Vein endothelial cell (primary cell): ENCODE data around the genes ENC1, GCNT4 and POC5.

DNA sequence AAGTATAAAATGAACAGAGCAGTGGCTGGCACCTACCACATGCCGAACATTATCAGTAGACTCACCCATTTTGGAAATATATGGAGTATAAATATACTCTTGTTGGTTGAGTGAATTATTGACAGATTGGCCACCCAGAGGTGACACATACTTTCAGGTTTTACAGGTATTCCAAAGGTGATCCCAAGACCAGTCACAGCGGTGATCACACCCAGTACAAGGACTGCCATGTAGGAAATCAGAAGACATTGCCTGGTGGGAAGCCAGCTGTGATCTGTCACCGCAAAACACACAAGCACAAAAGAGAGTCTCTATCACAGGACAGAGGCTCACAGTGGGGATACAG lies 15.7 kb downstream of the BTF3 start:
- CAGE, long polyA plus RNA = no peak

- CAGE, long polyA plus RNA = no peak
Observed at GRCh38 chr5:73555164-73555605, 10.3 kb downstream of the ANKRA2 start.

GRCh38 chr5:73728454-73728987 lies 102.5 kb downstream of the ARHGEF28 start:
- CAGE, long polyA plus RNA = no peak

DNA sequence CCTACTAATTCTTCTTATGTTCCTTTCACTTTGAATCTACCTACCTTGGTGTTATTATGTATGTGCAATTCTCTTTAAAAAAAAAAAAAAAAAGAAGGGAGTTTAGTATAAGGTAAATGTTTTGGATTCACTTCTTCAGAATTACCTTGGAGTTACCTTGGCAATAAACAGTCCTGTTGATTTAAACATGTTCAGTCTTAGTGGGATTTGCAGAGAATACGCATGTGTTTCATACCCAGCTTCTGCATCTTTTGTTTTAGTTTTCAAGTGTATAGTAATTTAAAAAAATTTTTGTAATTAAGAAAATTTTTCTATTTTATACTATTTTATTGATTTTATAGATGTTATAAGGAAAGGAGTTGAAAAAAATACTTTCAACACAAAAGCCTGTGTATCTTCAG lies 187.8 kb downstream of the ARHGEF28 start:
- CAGE, long polyA plus RNA = no peak

- CAGE, long polyA plus RNA = no peak
Observed at GRCh38 chr5:74275852-74276084, 364.8 kb downstream of the ENC1 start.

DNA sequence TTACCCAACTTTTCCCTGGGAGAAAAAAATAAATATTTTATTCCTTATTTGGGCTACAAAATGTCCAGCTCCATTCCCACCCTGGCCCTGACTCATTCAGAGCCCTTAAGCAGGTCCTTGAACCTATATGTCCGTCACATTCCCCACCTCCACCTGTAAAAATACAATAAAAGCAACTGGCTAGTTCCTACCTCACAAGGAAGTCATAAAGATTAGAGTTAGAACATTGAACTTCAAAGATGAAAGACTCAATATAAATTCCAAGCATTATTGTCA lies 221.9 kb downstream of the ENC1 start:
- CAGE, long polyA plus RNA = no peak

DNA sequence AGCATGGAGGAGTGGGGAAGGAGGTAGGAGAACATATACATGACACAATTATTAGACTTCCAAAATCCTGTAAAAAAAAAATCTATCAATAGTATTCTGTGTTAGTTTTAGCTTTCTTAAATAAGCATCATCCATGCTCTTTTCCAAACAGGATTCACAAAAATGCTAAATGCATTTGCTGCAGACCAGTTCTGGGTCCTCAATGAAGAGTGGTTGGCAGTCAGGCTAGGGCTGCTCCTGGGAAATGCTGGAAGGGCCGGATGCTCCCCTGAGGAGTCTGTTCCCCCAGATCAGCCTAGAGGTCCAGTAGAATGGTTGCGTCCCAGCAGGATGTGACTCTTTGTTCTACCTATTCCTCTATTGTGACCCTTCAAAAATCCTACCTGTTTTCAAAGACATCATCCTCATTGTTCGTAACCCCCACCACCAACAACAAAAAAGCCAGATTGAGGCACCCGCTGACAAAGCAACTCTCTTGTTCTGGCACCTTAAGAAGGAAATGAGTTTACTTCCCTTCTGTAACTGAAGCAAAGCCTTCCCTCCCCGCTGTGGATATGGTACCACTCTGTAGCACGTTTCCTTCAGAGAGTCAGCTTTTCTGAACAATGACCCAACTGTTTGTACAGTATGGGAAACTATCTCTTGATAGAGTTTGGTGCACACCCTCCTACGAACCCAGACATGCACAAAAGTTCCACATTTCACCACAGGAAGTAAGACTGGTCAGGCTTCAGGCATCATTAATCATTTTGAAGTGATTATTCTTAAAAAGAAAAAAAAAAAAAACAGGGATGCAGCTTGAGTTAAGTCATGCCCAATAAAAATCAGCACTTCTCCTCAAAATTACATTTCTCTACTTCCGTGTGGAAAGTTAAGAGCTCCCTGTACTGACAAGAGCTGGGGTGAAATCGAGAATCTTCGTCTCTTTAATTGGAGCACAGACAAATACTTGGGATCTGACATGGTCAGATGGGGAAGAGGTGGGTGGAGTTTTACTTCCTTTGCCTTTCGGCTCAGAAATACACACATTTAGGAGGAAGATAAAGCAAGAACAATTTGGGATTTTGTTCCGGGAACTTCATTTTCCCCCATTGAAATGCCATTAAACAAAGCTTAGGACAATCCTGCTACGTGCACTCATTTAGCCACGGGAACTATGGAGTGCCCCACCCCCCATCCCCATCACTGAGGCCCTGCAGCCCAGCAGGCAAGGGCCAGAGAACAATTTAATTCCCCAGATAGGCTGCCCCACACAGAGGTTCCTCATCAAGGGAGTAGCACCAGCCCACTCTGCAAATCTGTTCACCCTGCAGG lies 207.0 kb downstream of the ENC1 start:
- CAGE, long polyA plus RNA = no peak

DNA sequence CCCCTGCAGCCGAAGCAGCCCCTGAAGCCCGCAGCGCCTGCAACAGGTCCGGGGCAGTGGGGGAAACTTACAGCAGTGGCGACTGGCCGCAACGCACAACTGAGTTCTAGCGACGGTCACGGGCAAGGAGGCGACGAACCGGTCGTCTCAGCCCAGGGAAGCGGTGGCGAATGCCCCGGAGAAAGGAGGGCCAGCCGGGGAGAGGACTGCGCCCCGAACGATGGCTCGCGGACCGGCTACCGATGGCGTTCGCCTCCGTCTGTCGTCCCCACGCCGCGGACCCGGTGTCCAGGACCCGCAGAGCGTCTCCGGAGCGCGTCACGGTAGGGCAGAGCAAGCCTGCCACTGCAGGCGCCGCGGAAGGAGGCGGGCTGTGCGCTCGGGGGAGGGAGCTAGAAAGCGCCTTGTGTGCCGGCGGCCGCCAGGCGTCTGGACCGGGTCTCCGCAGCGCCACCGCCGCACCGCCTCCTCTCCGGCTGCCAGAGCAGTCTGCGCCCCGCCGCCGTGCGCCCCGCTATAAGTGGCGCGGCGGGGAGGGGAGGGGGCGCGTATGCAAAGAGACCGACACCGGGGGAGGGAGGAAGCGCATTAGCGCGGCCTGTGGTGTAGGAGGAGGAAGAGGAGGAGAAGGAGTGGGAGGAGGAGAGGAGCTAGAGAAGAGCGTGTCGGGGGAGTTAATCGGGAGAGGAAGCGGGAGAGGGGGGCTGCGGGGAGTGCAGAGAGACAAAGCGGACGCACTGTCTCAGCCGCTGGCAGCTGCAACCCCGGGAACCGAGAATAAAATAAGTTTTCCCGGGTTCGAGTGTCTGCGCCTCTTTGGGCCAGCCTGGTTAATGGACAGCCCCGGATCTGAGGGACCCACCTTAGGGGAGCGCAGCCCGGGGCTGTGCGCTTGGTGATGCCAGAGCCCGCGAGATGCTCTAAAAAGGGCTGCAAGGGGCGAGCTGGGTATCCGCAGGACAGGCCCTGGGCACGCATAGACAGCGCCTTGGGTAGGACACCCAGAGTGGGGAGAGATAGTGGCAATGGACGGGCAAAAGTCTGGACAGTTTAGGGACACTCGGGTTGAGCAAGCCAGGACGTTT lies at the start of gene ENC1:
Gene ENC1 (minus strand): TSS at position 493 of the 1,085 bp plus-strand sequence.
- CAGE, long polyA plus RNA = no peak

DNA sequence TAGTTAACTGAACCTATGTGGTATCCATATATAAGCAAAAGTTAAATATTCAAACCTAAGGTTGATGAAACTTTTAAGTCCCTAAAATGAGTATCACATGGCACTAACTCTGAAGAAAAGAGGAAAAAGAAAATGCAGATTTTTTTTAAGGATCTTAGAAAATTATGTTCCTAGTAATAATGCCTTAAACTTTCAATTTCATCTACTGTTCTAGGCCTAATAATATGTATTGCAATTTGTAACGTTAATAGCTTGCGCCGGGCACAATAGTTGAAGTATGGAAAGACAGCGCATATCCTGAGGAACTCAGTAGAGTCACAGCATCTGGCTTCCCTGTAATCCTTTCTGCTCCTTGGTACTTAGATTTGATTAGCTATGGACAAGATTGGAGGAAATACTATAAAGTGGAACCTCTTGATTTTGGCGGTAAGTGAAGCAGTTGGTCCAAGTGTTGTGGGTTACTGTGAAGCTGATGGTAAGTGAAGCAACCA lies 33.6 kb downstream of the HEXB start:
- CAGE, long polyA plus RNA = no peak

DNA sequence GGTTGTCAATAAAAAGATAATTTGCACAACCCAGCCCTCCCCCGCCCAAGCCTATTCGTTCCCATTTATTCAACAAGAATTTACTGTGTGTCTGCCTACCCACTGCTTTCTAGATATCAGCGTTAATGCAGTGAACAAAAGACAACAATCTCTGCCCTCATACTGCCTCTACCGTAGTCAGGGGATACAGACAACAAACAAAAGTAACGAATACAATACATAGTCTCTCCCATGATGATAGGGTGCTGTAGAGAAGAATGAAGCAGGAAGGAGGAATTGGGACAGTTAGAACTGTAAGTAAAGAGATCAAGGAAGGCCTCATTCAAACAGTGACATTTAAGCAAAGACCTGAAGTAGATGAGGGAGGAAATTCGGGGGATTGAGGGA lies 1.7 kb downstream of the GFM2 start:
- CAGE, long polyA plus RNA = no peak

DNA sequence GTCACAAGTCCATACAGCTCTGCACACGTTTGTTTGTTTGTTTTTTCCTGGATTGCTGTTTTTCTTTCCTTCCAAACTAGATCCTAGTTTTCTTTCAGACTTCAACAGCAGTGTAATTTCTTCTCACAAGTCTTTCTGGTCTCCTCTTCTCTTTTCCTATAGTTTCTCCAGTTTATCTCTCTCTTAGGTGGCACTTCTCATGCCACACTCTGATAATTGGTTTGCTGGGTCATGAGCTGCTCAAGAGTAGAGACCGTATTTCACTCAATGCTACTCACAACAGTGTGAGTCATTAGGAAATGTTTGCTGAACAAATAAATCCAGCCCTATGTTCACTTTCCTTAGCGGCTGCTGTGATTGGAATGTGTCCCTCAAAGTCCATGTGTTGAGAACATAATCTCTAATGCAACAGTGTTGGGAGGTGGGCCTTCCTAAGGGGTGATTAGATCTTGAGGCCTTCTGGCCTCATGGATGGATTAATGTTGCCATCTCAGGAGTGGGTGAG lies 50.5 kb upstream of the FAM169A start:
- CAGE, long polyA plus RNA = no peak

GRCh38 chr5:75052287-75053478 lies at the start of gene GCNT4:
TSS of gene GCNT4 (minus strand) at chr5:75052558.
- CAGE, long polyA plus RNA = no peak

DNA sequence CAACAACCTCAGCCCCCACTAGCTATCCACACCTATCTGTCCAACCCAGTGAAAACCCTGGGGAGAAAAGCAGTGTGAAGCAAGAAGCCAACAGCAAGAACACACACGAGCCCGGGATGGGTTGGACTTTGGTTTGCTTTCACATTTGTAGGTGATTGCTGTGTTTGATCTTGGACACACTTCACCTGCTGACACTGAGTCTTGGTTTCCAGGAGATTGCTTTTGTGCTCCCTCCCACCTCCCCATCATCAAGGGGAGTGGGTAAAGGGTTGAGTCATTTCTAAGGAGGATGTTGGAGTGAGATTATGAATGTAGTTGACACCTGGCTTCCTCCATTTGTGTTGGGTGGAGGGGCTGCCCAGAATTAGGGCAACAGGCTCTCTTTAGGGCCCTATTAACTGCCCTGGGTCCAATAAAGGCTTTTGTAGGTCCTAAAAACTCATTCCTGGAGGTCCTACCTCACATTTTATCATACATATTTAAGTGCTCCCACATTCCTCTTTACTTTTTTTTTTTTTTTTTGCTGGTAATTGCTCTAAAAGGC lies 37.5 kb downstream of the ANKDD1B start:
- CAGE, long polyA plus RNA = no peak

DNA sequence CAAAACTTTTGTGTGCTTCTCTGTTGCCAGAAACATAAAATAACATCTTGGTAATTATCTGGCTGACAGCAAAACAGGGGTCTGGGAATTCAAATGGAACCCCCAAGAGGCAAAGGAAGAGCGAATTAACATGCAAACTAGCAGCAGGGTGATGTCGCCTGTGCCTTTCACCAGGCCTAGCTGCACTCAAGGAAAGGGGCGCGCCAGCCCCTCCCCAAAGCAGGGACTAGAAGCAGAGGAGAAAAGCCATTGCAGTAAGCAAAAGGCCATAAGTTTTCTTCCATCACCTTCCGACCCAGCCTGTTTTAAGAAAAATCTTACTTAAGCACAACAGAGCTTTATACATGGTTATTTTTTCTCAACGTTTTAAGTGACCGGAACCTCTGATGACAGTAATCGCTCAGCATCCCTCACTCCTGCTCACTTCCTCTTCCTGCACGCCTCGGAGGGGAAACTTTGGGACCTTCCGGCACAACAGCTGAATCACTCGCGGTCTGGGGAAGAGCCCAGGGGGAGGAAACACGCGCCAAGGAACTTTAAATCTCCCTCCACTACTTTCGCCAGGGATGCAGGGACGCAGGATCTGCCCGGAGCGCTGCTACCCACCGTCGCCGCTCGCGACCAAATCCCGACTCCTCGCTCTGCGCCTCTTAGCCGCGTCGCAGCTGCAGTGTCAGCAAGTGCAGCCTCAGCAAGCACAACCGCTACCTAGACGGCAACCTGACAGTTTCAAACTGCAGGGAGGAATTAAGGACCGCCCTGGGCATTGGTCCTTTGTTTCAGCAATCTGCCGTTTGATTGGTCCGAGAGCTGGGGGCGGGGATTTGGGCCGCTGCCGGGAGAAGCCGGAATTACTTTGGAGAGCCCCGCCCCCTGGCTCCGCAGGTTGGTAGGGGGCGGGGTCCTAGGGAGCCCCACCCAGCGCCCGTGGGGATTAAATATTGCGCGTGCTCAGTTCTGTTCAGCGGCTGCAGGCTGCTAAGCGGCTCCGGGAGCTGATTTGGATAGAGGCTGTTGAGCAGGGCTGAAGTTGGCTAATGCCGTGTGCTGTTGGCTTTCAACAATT lies at the start of gene POC5:
Gene POC5 (minus strand): TSS at position 738 of the 1,066 bp plus-strand sequence.
- CAGE, long polyA plus RNA = no peak

GRCh38 chr5:76401686-76402251 lies 1.3 kb upstream of the IQGAP2 start:
- CAGE, long polyA plus RNA = no peak

GRCh38 chr5:76406106-76406359 lies 2.9 kb downstream of the IQGAP2 start:
- CAGE, long polyA plus RNA = no peak

DNA sequence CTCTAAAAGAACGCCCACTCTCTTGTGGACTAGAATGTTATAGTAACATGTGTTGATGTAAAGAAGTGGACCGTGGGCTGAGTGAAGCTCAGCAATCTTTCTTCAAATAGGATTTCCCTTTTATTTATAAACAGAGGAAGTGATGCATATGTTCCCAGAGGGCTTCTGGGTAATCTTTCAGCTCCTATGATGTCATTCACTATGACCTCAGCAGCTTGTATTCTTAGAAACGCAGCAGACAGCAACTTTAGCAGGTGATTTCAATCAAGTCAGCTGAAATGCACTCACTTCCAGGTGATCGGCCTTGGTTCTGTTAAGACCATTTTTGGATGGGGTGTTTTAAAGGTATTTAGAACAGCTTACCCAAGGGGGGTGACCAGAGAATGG lies 14.3 kb downstream of the F2RL2 start:
- CAGE, long polyA plus RNA = no peak

DNA sequence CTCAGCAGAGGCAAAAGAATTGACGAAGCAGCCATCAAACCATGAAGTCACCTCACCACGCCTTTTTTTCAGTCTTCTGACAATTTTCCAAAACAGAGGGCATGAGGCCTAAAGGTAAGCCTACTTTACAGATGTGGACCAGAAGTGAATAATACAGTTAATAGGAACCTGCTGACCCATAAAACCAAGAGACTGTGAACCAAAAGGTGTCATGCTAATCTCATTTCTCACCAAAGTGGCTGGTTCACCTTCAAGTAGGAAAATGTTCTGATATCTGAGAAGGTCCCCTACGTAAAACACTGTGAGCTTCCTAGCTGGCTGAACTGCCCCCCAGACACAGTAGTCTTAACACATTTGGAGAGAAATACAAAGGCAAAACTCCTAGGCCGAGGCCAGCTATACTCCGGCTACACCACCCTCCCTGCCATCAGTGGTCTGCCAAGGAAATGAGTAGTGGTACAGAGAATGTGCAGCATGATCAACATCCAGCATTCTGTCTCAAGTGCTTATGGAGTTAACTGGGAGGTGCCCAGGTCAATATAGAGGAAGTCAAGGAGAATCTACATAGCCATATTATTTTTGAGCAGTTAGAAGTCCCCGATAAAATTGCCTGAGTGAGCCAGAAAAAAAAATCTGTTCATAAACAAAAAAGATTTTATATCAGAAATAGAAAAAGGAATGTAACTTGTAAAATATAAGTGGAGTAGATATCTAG lies 19.4 kb upstream of the F2RL2 start:
- CAGE, long polyA plus RNA = no peak

- CAGE, long polyA plus RNA = no peak
Observed at GRCh38 chr5:76735412-76736011, 19.6 kb downstream of the F2R start.

- CAGE, long polyA plus RNA = no peak
Observed at GRCh38 chr5:76790386-76791344, 28.2 kb upstream of the F2RL1 start.